UCH-1 (cell line): ENCODE measurements around a stretch of chr5.

DNA sequence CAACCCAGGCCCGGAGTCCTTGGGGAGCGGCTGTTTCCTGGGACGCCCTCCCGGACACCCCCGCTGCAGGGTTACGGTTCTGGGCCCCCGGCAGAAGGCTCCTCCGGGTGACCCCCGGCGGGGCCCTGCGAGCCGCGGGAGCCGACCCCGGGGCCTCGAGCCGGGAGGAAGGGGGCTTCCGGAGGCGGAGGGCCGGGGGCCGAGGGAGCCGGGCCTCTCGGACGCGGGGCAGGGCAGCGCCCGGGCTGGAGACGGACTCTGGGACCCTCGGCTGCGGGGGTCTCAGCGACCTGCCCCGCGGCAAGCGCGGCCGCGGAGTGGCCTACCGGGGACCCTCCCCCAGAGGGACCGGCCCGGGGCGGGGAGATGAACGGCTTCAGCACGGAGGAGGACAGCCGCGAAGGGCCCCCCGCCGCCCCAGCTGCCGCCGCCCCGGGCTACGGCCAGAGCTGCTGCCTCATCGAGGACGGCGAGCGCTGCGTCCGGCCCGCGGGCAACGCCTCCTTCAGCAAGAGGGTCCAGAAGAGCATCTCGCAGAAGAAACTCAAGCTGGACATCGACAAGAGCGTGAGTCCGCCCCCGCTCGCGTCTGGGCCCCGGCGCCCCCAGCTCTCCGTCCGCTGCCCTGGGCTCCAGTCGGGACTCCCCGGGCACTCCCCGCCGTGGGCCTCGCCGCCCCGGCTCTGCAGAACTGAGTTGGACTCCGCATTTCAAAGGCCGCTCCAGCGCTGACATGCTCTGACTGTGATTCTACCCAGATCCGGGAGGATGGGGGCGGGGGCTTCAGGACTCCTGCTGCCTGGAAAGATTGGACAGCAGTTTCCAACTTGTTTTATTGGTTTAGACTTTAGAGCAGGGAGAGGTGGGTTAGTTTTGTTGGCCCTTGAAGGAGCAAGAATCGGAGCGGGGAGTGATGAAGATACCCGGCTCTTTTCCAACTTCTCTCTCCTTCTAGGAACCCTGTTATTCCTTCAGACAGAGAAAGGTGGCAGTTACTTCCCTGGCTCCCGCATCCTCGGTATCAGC lies 755 bp downstream of the SAP30L start:
- RRBS: 3% methylated on average over 42 of the region's 88 CpGs

- RRBS: no CpG with 5 or more reads among the region's 9 CpGs
Measured at GRCh38 chr5:154450827-154451287, 5.1 kb downstream of the SAP30L start.

- RRBS: 4% methylated on average over 26 of the region's 50 CpGs
Measured at GRCh38 chr5:154755991-154756562, 900 bp downstream of the LARP1 start.

DNA sequence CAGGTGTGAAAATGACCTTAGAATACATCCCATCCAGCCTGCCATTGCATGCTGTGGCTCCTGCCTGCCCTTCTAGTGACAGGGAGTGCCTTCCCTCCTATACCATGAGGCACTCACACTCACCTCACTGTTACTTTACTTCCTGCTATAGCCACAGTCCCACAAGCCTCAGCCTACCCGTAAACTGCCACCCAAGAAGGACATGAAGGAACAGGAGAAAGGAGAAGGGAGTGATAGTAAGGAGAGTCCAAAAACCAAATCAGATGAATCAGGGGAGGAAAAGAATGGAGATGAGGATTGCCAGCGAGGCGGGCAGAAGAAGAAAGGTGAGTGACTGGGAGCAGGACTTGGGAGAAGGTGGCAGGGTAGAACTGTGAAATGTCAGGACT lies 37.3 kb downstream of the LARP1 start:
- RRBS: no CpG with 5 or more reads among the region's 3 CpGs

- RRBS: no CpG with 5 or more reads among the region's 8 CpGs
Measured at GRCh38 chr5:154818272-154819478, 31.7 kb downstream of the FAXDC2 start.

- RRBS: no CpG with 5 or more reads among the region's 9 CpGs
Measured at GRCh38 chr5:154966288-154967008, 25.6 kb downstream of the MRPL22 start.

GRCh38 chr5:155053275-155053828 lies 39.8 kb downstream of the KIF4B start:
- RRBS: no CpG with 5 or more reads among the region's 2 CpGs

- RRBS: no CpG with 5 or more reads among the region's 19 CpGs
Measured at GRCh38 chr5:155729072-155729436, 597.9 kb upstream of the SGCD start.

GRCh38 chr5:155732829-155733422 lies 594.0 kb upstream of the SGCD start:
- RRBS: no CpG with 5 or more reads among the region's 5 CpGs

DNA sequence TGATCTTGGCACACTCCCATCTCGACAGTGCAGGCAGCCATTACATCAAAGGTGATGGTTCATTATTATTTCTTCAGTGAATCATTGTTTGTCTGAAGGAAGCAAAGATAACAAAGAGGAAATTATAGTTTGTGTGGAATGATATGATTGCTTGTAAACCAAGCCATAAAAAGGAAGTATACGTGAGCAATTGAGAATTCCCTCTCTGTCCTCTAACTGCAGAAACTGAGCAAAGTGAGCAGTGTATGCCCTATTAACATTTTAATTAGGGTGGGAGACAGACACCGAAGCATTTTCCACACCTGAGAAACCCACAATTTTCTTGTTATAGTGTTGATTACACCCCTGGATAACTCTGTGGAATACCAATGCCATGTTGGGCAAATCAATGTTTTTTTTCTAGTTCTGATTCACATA lies 171.5 kb upstream of the PPP1R2B start:
- RRBS: no CpG with 5 or more reads among the region's 3 CpGs

DNA sequence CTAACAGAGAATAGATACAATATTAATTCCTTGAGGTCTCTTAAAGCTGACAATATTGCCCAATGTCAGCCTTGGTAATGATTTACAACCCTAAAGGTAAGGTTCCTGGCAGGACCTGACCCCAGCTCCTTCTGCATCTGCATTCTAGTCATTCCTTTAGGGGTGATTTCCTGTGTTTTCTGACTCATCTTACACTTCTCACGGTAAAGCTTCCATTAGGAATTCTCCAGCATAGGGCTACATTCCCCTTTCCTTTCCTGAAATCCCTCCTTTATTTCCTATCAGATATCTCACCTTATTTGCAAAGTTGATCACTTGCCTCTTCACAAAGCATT lies 9.3 kb downstream of the HAVCR1 start:
- RRBS: no CpG with 5 or more reads among the region's 1 CpG

DNA sequence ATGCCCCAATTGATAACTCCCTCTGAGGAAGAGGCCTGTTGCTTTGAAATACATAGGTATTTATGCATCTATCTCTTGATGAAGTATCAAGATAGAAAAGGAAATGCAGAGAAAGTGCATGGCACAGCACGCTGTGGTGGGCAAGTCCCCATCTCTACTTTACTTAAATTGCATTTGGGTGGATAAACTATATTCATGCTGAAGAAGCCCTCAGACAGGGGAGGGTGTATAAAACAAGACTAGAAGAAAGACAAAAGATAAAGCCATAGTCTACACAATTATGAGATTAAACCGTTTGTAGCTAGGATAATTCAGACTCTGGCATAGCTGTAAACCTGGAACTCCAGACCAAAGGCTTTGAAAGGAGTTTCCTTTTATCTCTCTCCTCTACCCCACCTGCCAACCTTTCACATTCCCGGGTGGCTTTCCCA lies 6.5 kb downstream of the GARIN3 start:
- RRBS: no CpG with 5 or more reads among the region's 3 CpGs

GRCh38 chr5:157233638-157233972 lies 32.3 kb upstream of the CYFIP2 start:
- RRBS: no CpG with 5 or more reads among the region's 2 CpGs

DNA sequence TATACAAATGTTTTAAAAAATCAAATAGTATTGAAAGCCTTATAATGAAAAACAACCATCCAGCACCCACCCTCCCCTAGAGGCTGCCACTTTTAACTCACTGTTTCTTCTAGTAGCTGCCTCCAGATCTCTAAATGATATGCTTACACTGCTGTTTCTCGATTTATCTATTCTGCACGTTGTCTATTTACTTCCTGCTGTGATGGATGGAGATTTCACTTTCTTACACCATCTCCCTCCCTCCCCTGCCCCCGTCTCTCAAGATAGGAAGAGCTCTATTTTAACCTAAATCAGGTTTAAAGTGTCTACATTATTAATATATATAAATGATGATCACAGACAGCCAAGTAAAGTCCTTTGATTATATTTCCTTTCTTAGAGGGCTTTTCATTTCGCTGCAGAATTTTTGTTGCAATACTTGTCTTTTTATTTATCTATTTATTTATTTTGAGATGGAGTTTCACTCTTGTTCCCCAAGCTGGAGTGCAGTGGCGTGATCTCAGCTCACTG lies 6.6 kb downstream of the CYFIP2 start:
- RRBS: no CpG with 5 or more reads among the region's 5 CpGs

DNA sequence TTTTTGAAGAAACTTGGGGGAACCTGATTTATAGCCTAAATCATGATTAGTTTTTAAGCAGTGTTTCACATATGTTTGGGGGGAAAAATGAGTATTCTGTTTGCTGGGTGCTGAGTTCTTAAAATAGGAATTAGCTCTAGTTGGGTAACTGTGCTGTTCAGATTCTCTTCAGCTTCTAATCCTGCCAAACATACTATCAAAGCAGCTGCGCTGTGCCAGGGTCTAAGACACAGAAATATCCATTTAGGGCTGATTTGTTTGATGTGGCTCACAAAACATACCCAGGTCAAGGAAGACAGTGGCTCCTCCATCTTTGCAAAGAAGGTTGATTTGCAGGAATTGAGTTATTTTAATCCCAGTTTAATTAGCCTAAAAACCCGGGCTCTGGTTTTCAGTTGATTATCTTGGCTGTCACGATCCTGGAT lies 18.6 kb downstream of the CYFIP2 start:
- RRBS: no CpG with 5 or more reads among the region's 3 CpGs

DNA sequence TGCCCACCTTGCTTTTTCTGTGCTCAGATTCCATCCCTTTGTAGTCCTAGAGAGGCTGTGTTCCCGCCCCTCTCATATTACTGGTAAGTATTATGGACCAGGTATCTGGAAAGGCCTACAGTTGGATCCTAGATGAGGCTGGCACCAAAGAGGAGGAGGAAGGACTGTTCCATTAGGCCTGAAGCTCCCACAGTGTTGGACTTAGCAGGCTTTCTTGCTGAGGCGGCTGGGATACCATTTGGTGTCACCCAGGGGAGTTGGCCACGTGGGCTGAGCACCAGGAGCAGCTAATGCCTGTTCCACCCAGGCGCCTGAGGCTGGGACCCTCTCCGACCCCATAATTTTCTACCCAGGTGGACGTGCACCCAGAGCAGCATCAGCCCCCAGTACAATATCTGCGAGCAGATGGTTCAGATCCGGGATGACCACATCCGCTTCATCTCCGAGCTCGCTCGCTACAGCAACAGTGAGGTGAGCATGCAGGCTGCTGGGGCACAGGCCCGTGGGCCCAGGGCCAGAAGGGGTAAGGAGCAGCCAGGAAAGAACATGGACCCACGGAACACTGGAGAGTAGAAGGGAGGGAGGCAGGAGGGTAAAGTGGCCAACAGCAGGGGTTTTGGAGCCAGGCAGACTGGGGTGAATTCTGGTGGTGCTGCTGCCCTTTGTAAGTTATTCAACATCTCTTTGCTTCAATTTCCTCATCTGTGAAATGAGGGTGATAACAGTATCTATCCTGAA lies 34.0 kb downstream of the FNDC9 start:
- RRBS: no CpG with 5 or more reads among the region's 14 CpGs

DNA sequence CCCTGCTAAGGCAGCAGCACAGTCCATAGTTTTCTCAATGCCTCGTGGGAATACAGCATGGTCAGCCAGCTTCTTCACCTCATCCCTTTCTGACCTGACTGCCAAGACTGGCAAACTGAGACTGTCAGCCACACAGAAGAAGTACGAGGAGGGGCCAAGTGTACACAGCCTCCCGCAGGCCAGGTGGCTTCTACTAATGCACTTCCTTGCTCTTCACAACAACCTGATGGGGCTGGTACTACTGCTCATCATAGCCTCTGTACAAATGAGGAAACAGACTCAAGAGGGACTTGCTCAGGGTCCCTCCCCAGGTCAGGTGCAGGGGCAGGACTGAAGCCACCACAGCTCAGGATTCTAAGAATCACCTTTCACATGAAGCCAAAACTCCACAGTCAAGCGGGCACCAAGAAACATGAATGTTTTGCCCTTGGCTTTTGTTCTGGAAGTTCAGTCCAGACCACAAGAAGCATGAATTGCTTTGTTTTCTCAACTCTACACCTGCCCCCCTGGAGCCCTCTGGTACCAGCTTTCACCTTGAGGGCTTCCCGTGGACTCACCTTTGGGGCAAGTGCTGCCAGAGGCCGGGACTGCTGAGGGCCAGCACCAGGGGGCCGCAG lies 21.3 kb downstream of the NIPAL4 start:
- RRBS: 88% methylated on average over 2 of the region's 7 CpGs

DNA sequence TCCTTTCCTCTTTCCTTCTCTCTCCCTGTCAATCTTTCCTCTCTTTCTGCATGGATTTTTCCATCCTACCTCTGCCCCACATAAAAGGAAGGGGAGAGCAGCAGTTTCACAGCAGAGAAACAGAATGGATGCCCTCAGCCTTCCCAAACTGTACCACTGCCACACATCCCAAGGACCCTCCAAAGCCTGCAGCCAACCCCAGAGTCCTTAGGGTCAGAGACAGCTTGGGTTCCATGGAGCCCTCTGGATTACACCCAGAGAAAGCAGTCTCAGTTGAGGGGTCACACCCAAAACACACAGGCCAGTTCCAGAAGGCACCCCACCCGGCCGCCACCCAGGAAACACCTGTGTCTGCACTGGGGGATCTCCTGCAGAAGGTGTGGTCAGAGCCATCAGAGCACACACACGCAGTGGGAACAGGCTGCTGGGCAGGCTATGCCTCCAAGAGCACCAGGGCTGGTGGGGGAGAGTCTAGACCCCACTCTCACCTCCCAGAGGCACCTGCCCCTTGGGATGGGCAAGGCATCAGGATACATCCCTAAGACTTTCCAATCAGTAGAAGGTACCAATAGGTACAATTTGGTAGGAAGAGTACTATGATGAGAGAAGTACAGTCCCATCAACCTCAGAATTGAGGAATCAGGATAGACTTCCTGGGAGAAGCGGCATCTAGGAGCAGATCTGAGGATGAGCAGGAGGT lies 27.3 kb downstream of the NIPAL4 start:
- RRBS: no CpG with 5 or more reads among the region's 4 CpGs

DNA sequence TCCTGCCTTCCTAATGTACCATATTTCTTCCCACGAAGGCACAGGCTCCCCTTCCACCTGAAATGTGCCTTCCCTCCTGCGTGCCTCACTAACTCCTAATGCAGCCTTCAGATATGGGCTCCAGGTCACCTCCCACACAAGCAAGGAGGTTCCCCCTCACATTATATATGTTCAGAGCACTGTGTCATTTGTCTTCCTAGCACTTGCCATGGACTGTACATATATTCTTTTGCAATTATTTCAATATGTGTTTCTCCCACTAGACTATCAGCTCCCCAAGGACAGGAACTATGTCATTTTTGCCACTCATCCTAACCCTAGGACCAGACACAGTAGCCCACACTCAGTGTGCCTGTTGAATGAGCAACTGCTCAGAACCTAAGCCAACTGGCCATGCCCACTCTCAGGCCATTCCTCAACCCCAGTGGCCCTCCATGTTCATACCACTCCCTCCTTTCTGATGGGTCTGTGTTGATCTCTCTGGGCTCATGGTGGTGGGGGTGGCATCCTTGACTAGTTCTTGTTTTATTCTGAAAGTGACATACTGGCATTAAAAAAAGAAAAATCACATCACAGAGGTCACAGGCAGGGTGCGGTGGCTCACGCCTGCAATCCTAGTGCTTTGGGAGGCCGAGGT lies 41.3 kb downstream of the NIPAL4 start:
- RRBS: no CpG with 5 or more reads among the region's 5 CpGs

GRCh38 chr5:157513428-157514036 lies 53.5 kb downstream of the NIPAL4 start:
- RRBS: no CpG with 5 or more reads among the region's 11 CpGs